LNCaP clone FGC (cell line): Measurements from ENCODE around the genes NXPE1 and APOA1.

- RRBS, 2 experiments: no CpG with 5 or more reads among the region's 16 CpGs
These were observed 68.9 kb downstream of the ZBTB16 start for GRCh38 chr11:114128032-114129095.

DNA sequence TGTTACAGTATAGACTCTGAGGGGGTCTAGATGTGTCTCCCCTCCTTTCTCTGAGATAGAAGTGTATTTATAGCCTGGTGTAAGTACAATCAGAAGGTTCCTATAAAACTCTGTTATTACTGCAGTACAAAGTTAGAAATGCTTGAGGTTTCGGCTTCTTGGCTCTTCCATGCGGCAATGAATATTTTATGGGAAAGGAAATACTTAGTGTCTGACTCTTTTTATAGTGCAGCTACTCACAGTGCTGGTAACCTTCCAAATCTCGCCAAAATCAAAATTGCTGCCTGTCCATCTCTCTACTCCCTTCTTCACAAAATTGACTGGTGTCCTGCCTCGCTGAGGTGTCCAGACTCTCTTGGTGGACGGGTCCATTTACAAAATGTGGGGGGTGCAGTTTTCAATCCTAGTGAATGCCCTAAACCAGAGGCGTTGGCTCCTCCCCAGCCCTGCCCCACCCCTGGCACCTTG lies 73.4 kb downstream of the ZBTB16 start:
- RRBS, 2 experiments: no CpG with 5 or more reads among the region's 6 CpGs

DNA sequence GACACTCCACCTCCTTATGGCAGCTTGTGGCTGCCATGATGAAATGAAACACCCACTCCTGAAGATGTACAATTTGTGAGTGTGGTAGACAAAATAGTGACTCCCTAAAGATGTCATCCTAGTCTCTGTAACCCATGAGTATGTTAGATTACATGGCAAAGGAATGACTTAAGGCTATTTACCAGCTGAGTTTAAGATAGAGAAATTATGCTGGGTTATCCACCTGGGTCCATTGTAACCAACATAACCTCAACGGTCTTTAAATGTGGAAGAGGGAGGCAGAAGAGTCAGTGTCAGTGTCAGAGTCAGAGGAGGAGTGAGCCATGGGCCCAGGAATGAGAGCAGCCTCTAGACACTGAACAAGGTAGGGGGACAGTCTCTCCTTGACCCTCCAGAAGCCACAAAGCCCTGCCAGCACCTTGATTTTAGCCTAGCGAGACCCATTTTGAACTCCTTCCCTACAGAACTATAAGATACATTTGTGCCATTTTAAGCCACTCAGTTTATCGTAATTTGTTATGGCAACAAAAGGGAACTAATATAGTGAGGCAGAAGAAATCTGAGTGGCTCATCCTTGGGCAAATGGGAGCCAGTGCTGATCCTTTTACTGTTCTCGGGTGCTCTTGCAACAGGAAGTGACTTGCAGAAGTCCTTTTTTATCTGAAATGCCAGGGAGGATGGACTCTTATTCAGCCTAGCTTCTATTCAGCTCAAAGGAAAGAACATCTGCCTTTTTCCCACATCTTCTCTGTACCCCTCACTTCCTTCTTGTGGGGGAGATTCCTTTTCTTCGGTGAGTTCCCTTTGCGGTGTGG lies 75.9 kb downstream of the ZBTB16 start:
- RRBS, 2 experiments: no CpG with 5 or more reads among the region's 6 CpGs

GRCh38 chr11:114158408-114159625 lies 99.3 kb downstream of the ZBTB16 start:
- RRBS, 2 experiments: no CpG with 5 or more reads among the region's 18 CpGs

DNA sequence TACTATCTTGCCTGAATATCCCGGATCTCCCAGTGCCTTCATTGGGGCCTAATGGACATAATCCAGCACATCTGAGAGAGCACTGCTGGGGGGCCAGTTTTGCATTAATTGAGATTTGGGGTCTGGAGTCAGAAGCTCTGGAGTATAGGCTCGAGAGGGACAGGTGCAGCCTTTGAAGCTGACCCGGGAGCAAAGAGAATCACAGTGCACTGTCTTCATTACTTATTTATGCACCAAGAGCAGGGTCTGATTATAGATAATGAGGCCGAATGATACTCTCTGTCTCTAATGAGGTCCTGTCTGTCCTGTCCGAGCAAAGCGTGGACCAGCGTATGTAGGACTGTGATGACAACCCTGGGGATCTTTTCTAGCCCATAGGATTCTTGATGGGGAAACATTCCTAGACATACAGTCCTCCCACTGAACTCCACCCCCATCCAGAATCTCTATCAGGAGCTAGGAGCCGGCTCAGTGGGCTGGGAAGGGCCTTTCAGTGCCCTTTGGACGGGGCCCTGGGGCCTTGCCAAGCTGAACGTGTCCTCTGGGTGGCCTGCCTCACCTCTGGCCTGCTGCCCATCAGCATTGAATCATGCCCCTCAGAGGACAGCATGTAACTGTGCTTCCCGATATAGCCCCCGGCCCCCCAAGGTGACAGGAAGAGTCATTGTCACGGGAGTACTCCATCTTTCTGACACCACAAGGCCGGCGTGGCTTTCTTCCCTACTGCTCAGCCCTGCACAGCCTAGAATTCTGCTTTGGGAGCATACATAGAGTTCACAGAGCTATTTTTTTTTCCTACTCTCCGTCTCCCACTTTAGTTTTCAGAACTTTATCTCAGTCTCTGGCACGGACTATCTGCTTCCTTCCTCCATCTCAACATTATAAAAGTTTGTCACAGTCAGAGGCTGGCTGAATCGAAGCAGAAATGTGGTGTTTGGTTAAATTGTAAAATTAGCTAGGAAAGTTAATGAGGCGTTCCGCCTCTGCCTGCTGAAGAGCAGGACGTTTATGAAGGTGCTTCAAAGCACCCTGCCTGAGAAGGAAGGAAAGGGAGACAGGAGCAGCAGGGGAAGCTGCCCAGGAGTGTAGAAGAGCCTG lies 111.8 kb downstream of the ZBTB16 start:
- RRBS, 2 experiments: 56 to 69% methylated on average over 3 to 4 of the region's 21 CpGs

GRCh38 chr11:114172165-114172967 lies 112.9 kb downstream of the ZBTB16 start:
- RRBS, 2 experiments: no CpG with 5 or more reads among the region's 13 CpGs

- RRBS, 2 experiments: no CpG with 5 or more reads among the region's 6 CpGs
These were observed 69.8 kb upstream of the NNMT start for GRCh38 chr11:114226448-114226794.

DNA sequence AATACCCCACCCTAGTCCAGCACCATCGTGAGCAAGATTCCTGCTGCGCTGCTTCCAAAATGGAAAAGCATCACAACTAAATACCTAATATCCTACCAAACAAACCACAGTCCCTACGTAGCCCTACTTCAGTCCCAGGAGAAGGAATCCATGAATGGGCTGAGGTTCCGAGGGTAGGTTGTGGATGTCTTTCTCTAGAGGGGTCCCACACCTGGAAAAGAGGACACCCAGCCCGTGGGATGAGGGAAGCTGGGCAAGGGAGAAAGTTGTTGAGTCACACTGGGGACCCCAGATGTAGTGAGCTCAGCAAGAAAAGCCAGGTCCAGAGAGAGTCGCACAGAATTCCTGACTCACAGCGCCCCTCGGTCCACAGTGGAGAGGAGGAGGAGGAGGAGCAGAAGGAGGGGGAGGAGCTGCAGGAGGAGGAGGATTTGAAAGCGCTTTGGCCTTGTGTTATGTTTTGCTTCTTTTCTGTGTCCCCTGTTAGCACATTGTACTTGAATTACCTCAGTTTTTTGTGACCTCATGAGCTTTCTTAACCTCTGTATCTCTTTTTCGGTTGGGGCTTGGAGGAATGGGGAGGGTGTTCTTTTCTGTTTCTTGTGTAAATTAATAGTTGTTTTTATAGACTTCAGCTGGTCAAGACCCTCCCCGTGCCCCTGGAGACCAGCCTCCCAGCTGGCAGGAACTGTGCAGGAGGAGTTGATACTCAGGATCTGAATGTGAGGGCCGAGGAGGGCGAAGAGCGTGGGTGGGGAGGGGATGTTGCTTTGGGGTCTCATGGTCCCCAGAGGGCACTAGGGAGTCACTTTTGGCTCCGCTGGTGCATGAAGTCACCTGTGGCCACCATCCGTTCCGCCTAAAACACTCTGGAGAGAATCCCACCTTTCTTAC lies 44.6 kb upstream of the NNMT start:
- RRBS, 2 experiments: no CpG with 5 or more reads among the region's 17 CpGs

DNA sequence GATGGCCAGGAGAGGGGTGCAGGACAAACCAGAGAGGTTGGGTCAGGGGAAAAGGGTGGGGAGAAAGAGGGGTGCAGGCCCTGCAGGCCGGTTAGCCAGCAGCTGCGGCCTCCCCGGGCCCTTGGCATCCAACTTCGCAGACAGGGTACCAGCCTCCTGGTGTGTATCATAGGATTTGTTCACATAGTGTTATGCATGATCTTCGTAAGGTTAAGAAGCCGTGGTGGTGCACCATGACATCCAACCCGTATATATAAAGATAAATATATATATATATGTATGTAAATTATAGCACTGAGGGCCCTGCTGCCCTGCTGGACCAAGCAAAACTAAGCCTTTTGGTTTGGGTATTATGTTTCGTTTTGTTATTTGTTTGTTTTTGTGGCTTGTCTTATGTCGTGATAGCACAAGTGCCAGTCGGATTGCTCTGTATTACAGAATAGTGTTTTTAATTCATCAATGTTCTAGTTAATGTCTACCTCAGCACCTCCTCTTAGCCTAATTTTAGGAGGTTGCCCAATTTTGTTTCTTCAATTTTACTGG lies 41.3 kb upstream of the NNMT start:
- RRBS, 2 experiments: no CpG with 5 or more reads among the region's 10 CpGs

- RRBS, 2 experiments: no CpG with 5 or more reads among the region's 4 CpGs
These were observed at the start of gene NXPE1 for GRCh38 chr11:114559122-114559960. Gene NXPE1, minus strand, starts transcription at chr11:114559881.

- RRBS, 2 experiments: no CpG with 5 or more reads among the region's 3 CpGs
These were observed 752 bp downstream of the NXPE4 start for GRCh38 chr11:114594897-114595171.

DNA sequence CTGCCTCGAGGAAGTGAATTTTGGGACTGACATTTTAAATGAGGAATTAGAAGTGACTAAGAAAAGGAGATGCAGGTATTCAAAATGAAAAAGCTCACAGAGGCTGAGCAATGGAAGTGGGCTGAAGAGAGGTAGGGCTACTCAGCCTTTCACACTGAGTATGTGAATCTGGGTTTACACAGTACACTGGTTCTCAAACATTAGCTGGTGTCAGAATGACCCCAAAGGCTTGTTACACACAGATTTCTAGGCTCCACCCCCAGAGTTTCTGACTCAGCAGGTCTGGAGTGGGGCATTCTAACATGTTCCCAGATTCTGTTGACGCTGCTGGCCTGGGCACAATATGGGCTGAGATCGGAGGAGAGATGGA lies 32.9 kb downstream of the CADM1 start:
- RRBS, 2 experiments: no CpG with 5 or more reads among the region's 3 CpGs

GRCh38 chr11:115645671-115646350 lies 141.6 kb upstream of the CADM1 start:
- RRBS, 2 experiments: 56% methylated on average over 2 of the region's 28 CpGs; no CpG with 5 or more reads in 1 of the 2 experiments

DNA sequence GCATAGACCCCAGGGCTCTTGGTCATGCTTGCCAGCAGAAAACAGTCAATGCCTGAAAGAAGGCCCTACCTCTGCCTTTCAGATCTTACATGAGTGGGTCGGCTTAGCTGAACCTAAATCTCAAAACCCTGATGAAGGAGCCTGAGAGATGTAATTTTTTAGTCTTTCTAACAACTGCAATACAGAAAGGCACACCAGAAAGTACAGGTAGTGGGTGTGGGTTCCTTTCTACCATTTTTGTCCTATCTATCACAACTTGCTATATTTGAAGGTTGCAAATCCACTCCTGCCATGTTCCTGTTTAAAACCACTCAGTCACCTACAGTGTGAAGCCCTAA lies 336.0 kb upstream of the CADM1 start:
- RRBS, 2 experiments: no CpG with 5 or more reads among the region's 1 CpG

- RRBS, 2 experiments: no CpG with 5 or more reads among the region's 8 CpGs
These were observed 352.0 kb downstream of the BUD13 start for GRCh38 chr11:116420713-116421320.

GRCh38 chr11:116826021-116826569 lies 3.0 kb upstream of the APOA4 start:
- RRBS, 2 experiments: no CpG with 5 or more reads among the region's 12 CpGs

GRCh38 chr11:116836873-116838291 lies at the start of gene APOA1:
Gene APOA1, minus strand, starts transcription at chr11:116837622.
- RRBS, 2 experiments: 83 to 92% methylated on average over 2 to 5 of the region's 30 CpGs

- RRBS, 2 experiments: no CpG with 5 or more reads among the region's 6 CpGs
These were observed 12.8 kb upstream of the APOA1 start for GRCh38 chr11:116849931-116850874.

DNA sequence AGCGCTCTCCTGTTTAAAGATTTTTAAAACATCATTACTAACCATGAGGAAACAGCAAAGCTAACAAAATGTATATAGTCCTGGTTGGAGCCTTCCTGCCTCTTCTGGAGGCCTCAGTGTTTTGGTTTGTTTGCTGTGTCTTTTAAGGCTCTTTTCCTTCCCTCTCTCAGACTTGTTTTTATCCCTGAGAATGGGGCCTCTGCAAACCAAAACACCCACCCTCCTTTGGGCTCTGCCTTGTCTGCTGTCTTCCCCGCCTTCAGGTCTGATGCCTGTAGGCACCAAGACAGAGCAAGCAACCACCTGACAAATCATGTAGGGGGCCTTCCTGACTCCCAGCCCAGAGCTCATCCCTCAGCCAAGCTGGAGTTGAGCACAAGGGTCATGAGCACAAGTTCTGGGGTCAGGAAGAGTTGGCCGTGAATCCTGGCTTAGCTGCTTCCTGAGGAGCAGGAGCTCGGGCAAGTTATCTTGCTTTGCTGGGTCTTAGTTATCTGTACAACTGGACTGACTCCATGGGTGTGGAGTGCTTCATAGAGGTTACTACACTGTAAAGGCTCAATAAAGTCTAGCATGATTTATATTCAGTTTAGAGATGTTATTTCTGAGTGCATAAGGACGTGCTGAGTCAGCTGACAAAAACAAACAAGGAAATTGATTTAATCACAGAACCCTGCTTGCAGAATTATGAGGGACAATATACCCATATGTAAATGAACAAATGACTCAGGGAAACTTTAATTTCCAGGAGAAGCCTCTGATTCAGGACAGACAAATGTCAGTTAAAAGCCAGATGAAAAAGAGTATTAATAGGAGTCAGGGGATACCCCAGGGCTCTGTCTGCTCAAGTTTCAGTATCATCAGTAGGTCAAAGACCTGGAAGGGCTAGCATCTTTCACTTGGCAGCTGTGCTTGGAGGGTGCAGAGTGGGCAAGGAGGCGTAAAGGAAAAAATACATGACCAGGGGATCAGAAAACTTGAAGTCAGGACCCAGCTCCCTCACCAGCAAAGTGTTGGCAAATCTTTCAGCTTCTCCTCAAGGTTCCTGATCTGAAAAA lies 15.0 kb upstream of the APOA1 start:
- RRBS, 2 experiments: no CpG with 5 or more reads among the region's 6 CpGs

GRCh38 chr11:116864438-116865010 lies 27.1 kb upstream of the APOA1 start:
- RRBS, 2 experiments: no CpG with 5 or more reads among the region's 5 CpGs